M059J (cell line): ENCODE results near the gene BRPF3.

- RAMPAGE, long total RNA: no peak
These were observed 12.8 kb downstream of the TEAD3 start for GRCh38 chr6:35484047-35484482.

GRCh38 chr6:35496172-35496534 is 726 bp downstream of the TEAD3 start:
- RAMPAGE, long total RNA: no peak

- RAMPAGE, long total RNA: no peak
These were observed 86.2 kb downstream of the FKBP5 start for GRCh38 chr6:35602269-35603174.

GRCh38 chr6:35718384-35718878 is 18.4 kb upstream of the ARMC12 start:
- RAMPAGE, long total RNA: no peak

GRCh38 chr6:35739607-35740316 is 2.9 kb downstream of the ARMC12 start:
- RAMPAGE, long total RNA: no peak

DNA sequence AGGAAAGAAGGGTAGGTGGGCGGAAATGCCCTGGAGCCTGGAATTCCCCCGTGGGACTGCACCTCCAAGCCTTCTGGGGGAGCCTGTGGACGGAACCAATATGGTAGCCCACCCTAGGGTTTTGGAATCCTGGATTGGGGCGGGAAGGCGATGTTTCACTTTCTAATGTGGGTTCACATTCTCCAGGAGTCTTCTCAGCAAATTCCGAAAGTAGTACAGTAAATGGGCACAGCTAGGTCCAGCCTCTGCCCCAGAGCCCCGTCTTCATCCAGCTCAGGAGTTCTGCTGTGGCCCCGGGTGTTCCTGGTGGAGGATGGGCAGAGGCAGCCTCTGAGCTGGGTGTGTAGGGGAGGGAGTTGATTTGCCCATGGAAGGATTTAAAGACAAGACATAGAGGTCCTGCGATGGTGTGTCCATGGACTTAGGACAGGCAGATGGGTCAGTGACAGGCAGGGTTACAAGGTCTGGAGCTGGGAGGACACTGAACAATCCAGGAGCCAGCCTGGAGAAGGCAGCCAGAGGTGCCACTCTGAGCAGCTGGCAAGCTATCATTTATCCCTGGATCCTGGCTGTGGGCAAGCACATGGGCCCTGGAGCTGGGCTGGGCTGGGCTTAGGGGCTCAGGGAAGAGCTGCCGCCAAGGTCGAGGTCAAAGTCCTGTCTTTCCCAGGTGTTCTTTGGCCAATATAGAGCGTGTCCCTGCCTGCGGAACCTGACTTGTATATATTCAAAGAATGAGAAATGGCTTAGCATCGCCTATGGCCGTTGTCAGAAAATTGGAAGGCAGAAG is 6.6 kb downstream of the CLPSL1 start:
- RAMPAGE, long total RNA: no peak

- RAMPAGE, long total RNA: no peak
These were observed 1.3 kb upstream of the SRPK1 start for GRCh38 chr6:35922066-35922751.

DNA sequence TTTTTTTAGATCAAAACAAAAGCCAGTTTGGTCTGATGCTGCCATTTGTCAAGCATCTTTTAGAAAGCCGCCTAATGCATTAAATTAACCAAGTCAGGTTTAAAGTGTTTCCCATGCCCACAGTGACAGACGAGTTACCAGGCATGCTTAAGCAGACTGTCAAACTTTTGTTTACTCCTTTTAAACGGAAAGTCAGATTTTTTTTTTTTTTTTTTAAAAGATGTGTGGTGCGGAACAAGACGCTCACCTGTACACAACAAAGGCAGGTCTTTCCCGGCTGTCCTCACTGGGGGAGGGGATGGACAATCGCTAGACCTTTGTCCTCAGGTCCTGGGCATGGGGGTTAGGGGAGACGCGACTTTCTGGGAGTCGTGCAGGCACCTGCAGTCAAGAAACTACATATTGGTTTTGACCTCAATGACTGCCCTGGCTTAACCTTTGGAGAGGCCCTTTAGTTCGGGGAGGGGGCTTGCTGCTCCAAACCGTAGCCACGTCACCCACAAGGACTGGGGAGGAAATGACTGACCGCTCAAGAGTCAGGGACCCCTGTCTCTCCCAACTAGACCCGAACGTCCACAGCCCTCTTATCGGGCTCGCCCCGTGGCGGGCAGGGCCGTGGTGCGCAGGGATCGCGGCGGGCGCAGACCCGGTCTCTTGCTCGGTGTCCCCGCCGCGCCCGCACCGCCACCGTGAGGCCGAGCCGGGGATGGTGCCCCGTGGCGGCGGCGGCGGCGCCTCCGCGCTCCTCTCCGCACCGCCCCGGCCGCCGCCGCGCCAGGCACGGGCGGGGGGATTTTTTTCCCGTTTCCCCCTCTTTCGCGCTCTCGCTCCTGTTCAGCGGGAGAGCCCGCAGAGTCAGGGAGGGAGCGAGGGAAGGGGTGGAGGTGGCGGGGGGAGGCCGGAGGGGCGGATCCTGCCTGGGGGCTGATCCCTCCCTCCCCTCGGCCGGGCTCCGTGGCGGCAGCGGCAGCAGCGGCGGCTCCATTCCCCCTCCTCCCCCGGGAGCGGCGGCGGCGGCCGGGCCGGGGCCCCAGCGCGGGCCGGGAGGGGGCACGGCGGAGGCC is at the start of gene BRPF3:
TSS of gene BRPF3 (plus strand) at position 955 of the 1,064 bp plus-strand sequence.
- RAMPAGE, long total RNA: no peak

- RAMPAGE, long total RNA: no peak
These were observed 14.5 kb downstream of the BRPF3 start for GRCh38 chr6:36210816-36211742.

- RAMPAGE, long total RNA: no peak
These were observed 26.4 kb downstream of the BRPF3 start for GRCh38 chr6:36222907-36223417.

GRCh38 chr6:36319412-36319820 is 17.3 kb downstream of the BNIP5 start:
- RAMPAGE, long total RNA: no peak

DNA sequence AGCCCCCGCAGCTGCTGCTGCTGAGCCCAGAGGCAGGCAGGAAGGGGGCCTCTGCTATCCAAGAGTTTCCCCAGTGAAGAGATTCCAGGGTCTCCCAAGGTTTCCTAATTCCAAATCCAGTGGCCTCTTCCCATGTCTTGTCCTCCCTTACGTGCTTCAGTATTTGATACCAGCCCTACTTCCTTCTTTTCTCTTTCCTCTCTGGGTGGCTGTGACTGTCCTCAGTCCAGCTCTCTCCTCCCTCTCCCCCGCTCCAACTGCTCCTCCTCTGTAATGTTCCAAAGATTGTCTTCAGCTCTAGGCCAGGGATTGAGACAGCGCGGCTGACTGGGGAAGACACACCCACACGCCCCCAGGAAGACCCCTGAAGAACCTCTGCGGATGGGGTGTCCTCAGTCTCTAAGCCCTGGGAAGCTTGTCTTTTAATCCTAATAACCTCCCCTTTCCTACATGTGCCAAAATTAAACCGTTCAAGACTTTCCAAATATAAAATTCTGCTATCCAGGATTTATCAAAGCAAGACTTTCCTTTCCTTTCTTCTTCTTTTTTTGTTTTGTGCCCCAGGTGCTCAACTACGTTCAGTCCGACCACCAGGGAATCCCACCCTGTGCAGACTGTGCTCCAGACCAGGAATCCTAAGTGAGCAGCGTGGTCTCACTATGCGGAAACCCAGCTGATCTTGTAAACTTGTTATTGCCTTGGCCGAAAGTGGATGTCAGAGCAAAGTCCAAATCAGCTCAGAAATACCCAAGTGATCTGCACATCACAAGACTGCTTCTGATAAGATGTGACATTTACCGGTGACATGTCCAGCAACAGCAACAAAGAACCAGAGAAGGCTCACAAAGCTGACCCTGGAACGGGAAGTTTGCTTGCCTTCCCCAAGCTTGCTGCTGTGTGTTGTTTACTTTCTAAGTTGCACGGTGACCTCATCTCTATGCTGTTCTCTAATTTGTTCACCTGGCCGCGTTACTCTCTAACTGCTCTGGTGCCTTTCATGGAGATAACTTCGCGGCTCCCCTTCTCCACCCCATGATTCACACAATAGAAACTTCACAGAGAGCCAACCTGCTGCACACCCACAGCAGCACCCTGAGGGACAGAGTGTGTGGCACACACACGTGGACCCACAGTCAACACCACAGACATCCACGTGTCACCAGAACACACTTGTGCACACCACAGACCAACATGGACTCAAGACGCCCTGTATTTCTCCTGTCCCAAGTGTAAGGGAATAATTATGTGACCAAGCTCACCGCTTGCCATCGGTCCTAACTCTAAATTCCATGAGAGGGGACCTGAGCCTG is 2.0 kb downstream of the BNIP5 start:
- RAMPAGE, long total RNA: no peak

GRCh38 chr6:36339026-36339483 is 2.4 kb upstream of the BNIP5 start:
- RAMPAGE, long total RNA: no peak

DNA sequence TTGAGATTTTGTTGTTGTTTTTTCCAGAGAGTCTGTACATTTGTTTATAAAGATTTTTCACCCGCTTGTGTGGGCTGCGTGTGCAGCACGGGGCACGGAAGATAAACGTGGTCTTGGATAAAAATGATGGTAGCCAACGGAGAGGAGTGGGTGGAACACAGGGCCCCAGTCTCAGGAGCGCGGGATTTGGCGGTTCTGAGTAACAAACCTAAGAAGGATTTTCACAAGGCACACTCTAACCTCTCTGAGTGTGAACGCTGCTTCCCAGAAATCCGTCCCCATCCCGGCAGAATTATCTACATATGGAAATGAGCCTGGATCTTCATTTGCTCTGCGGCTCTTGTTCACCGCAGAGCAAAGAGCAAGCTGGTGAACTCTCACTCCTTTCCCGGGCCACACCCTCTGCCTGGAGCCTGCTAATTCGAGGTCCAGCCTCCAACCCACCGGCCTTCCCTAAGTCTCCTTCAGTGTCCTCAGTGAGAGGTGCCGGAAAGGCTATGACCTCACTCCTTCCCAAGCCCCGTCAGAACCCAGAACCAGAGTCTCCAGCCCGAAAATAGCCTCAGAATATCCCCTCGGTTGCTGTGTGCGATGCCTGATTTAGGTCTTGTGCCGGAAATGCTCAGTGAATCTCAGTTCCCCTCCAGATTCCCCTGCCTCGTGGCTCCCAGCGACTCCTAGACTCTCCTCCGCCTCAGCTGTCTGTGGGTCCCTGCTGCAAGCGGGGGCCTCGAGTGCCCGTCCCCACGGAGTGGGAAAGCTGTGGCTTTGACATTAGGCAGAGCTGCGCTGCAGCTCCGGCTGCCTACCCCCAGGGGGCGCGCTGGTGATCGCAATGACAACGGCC is 3.9 kb upstream of the BNIP5 start:
- RAMPAGE, long total RNA: no peak

DNA sequence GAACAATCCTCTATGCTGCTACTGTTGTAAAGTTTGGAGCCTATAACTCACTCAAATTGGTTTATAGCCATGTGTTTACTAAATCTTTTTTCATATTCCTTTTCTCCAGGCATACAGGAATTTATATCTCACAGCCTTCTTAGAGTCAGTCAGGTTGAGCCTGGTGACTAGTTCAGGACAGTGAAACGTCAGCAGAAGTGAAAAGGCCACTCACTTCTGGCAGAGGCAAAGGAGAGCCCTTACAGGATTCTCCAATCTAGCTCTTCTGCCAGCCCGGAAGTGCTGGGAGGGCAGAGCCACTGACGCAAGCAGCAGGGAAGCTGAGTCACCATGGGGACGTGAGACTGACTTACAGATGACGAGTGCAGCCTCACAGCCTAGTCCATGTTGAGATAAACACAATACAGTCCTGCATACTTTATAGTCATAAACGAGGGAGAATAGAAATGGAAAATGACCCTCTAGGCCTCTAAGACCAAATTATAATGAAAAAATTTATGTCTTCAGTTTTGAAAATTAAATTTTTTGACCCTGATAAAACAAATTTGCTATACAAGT is 1.3 kb downstream of the PXT1 start:
- RAMPAGE, long total RNA: no peak

GRCh38 chr6:36469078-36469622 is 26.4 kb downstream of the KCTD20 start:
- RAMPAGE, long total RNA: no peak

GRCh38 chr6:36676966-36677616 is 1.4 kb upstream of the CDKN1A start:
- RAMPAGE, long total RNA: no peak

DNA sequence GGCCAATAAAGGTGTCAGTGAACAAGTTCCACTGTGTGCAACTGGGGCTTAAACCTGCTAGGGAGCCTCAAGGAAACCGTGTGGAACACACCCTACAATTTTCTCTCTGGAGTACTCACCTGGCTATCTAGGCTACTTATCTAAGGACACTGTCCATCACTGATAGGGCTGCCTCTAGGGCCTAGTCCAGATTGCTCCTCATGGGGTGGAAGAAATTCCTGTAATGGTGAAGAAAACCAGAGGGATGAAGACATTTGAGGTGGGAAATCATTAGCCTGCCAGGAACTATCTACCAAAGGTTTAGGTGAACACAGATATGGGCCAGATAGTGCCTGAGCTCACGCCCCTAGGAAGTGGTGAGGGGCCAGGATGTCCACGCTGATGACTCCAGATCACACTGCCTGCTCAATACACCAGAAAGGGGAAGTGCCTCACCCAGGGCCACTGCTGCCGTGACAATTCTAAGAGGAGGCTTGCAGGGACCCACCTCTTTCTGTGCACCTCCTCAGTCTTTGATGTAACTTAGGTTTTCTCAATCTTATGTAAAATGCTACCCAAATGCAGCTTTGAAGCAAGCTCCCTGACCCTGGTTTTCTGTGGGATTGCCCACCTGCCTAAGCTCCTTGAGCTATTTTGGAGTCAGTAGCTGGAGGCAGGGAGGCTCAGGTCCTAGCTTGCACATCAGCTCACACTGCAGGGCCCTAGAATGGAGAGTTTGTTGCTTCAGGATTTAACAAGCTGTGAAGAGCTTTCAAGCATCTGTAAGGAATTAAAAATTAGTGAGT is 5.4 kb upstream of the RAB44 start:
- RAMPAGE, long total RNA: no peak

DNA sequence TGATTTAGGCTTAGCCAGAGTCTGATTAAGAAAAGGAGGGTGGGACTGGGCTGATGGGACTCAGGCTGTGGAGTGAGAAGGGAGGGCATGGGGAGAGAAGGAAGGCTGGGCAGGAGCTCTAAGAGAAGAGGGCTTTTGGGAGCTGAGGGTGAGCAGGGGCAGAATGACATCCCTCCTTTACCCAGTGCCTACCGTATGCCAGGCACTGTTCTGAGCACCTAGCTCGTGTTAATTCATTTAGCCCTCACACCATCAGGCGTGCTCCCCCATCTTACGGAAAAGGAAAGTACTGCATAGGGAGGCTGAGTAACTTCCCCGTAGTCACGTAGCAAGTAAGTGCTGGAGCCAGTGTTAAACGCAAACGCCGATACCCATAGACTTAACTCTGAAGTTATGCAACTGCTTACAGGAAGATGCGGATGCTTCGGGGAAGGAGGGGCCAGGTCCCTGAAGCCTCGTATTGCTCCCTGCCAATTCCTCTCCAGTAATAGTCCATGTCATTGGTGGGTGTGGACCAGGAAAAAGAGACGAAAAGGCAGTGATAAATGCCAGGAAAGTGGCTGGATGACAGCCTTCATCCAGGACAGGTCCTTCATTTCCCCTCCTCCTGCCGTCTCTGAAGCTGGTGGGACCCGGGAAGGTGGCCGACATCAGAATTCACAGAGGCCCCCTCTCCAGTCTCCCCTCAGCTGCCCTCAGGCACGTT is 37.5 kb downstream of the RAB44 start:
- RAMPAGE, long total RNA: no peak

GRCh38 chr6:36793374-36794662 is 45.4 kb downstream of the CPNE5 start:
- RAMPAGE, long total RNA: no peak